GM19240 (cell line): ENCODE measurements around the genes NFKB2, SUFU, WBP1L and AS3MT.

GRCh38 chr10:101830203-101831200, 12.3 kb upstream of the OGA start:
- RRBS: no CpG with 5 or more reads among the region's 59 CpGs

DNA sequence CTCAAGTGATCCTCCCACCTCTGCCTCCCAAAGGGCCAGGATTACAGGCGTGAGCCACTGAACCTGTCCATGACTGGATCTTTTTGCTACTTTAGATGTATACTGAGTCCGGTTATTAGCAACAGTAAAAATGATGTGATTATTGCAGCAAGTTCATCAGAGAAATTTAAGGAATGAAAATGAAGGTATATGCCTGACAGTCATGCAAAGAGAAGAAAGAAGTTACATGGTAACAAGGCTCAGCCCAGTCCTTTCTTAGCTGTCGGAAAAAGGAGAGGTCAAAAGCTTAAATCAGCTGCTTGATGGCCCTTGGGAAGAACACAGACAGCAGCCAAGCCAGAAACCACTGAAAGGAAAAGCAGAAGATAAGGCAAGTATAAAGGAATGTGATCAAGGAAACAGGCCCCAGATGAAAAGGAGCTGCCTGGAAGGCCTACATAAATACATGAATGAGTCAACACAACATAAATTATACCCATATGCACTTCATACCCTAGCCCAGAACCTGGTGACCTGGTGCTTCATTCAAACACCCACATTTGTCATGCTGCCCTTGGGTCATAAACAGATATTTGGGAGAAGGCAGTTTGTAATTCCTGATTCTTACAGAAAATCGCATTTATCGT, 94.6 kb upstream of the KCNIP2 start:
- RRBS: no CpG with 5 or more reads among the region's 5 CpGs

DNA sequence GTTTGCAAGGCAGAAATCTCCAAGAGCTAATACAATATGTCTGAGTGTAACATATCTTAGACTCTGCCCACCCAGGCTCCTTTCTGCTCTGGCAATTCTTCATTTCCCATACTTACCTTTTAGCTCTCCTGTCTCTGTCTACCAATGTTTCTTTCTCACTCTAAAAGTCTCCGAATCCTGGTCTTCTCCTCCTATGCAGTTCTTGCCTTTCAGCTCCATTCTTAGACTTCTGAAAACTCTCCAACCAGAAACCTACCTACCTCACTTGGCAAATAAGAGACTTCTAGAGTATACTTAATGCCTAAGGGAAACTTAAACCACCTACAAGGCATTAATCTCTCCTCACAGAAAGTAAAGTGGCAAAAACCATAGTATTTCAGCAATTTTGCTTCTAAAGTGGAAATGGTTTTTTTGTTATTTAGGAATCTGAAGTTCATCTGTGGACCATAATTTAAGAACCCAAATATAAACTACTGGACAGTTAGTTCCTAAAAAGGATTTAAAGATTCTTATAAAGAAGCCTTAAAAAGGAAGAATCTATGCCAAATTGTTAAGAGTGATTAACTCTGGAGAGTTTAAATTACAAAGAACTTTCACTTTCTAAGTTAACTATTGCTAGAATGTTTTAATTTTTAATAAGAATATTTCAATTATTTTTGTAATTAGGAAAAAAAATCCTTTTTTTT, 57.3 kb downstream of the ARMH3 start:
- RRBS: no CpG with 5 or more reads among the region's 1 CpG

DNA sequence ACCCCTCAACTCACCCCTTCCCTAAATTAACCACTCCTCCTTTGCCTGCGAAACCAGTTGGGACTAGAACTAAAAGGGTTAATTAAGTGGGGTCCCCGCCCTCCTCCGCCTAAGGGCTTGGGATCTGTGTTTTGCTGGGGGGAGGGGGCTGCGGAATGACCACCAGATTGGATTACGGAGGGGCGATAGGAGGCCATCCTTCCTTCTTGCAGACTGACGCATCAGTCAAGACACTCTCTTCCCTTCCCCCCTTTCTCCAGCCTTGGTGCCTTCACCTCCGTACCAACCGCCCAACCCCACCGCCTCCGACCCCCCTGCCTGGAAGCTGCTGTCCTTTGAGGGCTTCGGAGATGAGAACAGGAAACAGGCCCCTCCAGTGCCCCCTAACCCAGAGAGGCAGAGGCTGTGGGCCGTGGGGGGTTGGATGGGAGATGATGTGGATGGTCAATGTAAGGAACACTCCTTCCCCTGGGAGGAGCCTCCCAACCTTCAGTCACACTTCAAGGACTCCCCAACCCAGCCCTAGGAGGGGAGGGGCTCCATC, 909 bp upstream of the LDB1 start:
- RRBS: no CpG with 5 or more reads among the region's 13 CpGs

GRCh38 chr10:102394873-102395819, at the start of gene NFKB2:
TSS of gene NFKB2 (plus strand) at chr10:102395705.
- RRBS: 4% methylated on average over 18 of the region's 56 CpGs

DNA sequence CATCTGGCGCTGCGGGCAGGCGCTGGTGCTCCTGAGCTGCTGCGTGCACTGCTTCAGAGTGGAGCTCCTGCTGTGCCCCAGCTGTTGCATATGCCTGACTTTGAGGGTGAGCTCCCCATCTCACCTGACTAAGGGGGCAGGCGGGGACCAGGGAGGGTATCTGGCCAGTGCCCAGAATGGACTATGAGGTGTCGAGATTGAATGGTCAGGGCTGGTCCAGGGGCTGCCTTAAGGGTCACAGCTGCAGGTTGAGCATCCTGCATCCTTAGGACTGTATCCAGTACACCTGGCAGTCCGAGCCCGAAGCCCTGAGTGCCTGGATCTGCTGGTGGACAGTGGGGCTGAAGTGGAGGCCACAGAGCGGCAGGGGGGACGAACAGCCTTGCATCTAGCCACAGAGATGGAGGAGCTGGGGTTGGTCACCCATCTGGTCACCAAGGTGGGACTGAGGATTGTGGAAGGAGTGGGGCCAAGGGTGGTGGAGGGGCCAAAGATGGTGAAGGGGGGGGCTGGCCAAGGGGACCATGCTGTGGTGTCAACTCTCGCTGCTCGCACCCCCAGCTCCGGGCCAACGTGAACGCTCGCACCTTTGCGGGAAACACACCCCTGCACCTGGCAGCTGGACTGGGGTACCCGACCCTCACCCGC, 5.0 kb downstream of the NFKB2 start:
- RRBS: no CpG with 5 or more reads among the region's 19 CpGs

GRCh38 chr10:102406824-102407266, 11.3 kb downstream of the NFKB2 start:
- RRBS: no CpG with 5 or more reads among the region's 2 CpGs

DNA sequence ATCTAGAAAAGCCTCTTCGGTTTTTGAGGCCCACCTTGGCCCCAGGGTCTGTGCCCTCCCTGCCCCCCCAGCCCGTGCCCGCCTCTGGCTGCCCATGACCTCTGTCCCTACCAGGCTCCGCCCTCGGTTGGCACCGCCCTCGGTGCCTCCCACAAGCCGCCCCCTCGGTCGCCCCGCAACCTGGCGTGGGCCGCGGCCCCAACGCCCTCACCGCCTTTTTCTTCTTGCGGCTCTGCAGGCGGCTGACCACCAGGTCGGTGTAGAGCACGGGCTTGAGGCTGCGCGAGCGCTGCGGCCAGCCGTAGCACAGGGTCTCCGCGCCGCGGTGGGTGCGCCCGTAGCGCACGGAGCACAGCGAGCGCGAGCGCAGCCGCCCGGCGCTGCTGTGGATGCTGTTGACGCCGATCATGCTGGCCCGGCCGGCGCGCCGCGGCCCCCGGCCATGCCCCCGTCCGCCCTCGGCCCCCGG, 9.9 kb downstream of the PSD start:
- RRBS: 0% methylated on average over 5 of the region's 53 CpGs

DNA sequence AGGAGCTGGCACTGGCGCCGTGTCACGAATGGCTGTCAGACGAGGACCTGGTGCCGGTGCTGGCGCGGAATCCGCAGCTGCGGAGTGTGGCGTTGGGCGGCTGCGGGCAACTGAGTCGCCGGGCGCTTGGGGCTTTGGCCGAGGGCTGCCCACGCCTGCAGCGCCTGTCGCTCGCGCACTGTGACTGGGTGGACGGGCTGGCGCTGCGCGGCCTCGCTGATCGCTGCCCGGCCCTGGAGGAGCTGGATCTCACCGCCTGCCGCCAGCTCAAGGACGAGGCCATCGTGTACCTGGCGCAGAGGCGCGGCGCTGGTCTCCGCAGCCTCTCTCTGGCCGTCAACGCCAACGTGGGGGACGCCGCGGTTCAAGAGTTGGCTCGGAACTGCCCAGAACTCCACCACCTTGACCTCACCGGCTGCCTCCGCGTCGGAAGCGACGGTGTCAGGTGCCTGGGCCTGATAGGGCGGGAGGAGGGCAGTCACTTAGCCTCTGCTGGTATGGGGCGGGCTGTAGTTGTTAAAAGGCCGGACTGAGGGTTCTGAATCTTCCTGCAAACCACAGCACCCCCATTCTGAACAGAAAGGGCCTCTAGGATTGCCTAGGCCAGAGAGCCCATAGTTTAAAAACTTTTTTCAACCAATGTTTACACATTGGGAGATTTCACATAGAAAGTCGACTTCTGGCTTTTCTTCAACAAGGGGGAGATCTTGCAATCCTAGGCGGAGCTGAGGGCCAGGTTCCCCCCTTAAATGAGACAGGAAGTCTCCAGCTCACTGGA, 1.4 kb downstream of the FBXL15 start:
- RRBS: 4% methylated on average over 21 of the region's 55 CpGs

- RRBS: no CpG with 5 or more reads among the region's 73 CpGs
Measured at GRCh38 chr10:102503419-102504627, at the start of gene SUFU. TSS of gene SUFU (plus strand) at chr10:102503972.

- RRBS: no CpG with 5 or more reads among the region's 9 CpGs
Measured at GRCh38 chr10:102613398-102613941, 30.8 kb upstream of the TRIM8 start.

GRCh38 chr10:102643569-102643984, 702 bp upstream of the TRIM8 start:
- RRBS: 2% methylated on average over 28 of the region's 41 CpGs

- RRBS: no CpG with 5 or more reads among the region's 10 CpGs
Measured at GRCh38 chr10:102649712-102650471, 5.6 kb downstream of the TRIM8 start.

DNA sequence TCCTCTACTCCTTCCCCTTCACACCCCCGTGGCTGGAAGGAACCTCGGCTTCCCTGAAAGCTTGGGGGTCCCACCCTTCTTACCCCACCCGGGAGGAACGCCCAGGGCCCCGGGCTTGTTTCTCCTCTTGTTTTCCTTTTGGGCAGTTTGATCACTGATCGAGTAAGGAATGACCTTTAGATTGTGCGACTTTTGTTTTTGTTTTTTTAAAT, 13.3 kb downstream of the TRIM8 start:
- RRBS: no CpG with 5 or more reads among the region's 7 CpGs

GRCh38 chr10:102674970-102675880, 30.9 kb downstream of the TRIM8 start:
- RRBS: no CpG with 5 or more reads among the region's 11 CpGs

DNA sequence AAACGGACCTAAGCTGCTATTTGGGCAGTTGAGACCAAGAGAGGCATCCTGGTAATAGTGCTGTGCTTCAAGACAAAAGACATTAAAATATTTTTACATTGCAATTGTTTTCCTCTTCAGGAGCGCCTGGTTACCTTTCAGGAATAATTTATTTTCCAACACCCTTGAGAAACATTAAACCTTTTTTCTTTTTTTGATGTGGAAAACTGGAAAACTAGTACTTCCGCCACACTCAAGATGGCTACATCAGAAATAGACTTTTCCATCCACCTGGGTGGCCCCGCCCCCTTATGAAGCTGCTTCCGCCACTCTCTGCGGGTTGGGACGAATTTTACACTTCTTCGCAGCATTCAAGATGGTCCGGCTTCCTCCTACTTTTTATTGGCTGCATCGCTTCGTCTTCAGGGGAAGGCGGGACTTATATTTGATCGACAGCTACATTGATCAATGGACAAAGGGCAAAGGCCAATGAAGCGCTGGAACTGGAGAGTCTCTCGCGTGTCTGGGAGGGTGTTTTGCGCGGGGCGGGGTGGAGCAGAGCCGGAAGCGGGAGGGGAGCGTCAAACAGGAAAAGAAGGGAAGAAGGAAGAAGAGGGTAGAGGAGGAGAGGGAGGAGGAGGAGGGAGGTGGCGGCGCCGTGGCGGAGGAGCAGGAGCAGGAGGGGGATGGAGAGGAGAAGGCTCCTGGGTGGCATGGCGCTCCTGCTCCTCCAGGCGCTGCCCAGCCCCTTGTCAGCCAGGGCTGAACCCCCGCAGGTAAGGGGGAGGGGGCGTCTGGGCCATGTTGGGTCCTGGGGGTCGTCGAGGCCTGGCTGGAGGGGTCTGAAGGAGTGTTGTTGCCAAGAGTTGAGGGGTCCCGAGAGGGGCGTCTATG, at the start of gene WBP1L:
Gene WBP1L, plus strand, starts transcription at position 560 of the 873 bp plus-strand sequence.
- RRBS: no CpG with 5 or more reads among the region's 34 CpGs

GRCh38 chr10:102744262-102745087, 727 bp downstream of the WBP1L start:
- RRBS: no CpG with 5 or more reads among the region's 14 CpGs

DNA sequence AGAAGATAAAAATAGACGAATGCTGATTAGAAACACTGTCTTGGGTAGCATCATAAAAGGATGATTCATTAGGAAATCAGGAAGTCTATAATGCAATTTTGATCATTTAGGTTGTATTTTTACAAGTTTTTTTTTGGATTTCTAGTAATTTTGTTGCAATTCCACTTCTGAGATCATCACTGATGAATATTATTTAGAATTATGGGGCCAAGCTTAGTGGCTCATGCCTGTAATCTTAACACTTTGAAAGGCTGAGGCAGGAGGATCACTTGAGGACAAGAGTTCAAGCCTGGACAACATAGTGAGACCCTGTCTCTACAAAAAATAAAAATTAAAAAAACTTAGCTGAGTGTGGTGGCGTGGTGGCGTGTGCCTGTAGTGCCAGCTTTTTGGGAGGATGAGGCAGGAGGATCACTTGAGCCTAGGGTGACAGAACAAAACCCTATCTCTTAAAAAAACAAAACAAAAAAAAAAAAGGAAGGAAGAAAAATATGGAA, 29.7 kb downstream of the WBP1L start:
- RRBS: no CpG with 5 or more reads among the region's 3 CpGs

DNA sequence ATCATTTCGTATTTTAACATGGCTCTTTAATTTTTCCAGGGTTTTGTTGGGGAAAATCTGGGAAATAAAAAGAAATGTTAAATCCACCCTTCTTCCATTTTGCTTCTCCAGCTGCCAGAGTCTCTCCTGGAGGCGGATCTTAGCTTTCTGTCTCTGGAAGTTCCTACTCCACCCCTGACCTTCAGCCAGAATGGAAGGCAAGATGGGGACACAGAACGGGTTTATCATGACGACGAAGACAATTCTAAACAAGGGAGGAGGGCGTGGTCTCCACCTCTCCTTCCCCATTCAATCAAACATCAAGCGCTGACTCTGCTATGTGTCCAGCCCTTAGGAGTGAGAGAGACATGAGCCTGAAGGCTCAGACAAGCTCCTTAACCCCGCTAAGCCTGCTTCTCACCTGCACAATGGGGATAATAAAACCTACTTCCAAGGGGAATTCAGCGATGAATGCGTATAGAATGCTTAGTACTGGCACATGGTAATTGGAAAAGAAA, 3.1 kb downstream of the CYP17A1 start:
- RRBS: no CpG with 5 or more reads among the region's 10 CpGs

DNA sequence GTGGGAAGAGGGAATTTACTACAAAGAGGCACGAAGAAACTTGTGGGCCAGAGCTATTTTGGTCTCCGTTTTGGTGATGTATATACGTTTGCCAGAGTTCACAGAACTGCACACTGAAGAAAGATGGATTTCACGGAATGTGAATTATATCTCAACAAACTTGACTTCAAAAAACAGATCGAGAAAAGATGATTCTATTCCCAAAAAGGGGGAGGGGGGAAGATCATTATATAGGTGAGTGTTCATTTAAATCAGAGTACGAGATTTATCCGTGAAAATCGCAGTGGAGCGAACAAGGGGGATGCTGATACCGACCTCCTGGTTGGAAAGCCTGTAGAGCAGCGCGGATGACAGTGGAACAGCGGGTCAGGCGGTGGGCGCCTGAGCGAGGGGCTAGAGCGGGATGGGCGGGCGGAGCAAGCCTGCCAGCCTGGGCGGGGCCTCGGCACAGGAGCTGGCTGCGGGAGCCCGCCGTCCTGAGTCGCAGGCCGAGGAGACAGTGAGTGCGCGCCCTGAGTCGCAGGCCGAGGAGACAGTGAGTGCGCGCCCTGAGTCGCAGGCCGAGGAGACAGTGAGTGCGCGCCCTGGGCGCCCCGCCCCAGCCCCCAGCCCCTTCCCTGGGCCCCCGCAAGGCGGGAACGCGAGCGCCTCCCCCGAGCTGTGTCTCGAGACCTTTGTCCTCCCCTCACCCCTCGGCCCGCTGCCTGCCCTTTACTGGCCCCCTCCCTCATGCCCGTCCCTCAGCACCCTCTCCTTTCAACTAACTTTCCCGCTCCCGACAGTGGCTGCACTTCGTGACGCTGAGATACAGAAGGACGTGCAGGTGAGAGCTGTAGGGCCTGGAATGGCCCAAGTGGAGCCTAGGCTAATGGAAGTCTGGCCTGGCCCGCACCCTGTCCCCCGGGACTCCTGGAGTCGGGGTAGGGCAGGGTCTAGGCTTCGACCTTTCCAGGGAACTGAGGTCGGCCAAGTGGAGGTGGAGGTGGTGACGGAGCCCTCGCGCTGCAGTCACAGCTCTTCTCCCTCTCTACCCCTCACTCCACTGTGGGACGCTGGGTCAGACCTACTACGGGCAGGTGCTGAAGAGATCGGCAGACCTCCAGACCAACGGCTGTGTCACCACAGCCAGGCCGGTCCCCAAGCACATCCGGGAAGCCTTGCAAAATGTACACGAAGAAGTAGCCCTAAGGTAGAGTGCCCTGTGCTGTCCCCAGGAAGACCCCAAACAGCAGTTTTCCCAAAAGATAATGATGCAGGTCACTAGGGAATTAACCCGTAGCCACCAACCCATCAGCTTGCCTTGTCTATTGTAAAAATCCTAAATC, at the start of gene AS3MT:
Gene AS3MT, plus strand, starts transcription at position 448 of the 1,325 bp plus-strand sequence.
- RRBS: no CpG with 5 or more reads among the region's 69 CpGs